Metastatic Breast Carcinoma in the Brain (tissue), 10 donors: ENCODE data around the genes WDR91 and LUC7L2.

GRCh38 chr7:135147087-135147668 lies 694 bp upstream of the TMEM140 start:
- PRO-cap, 10 experiments: peak in 5 of 10 experiments; most common plus-strand start chr7:135147361 (in 5); most common minus-strand start chr7:135147268 (in 2)

DNA sequence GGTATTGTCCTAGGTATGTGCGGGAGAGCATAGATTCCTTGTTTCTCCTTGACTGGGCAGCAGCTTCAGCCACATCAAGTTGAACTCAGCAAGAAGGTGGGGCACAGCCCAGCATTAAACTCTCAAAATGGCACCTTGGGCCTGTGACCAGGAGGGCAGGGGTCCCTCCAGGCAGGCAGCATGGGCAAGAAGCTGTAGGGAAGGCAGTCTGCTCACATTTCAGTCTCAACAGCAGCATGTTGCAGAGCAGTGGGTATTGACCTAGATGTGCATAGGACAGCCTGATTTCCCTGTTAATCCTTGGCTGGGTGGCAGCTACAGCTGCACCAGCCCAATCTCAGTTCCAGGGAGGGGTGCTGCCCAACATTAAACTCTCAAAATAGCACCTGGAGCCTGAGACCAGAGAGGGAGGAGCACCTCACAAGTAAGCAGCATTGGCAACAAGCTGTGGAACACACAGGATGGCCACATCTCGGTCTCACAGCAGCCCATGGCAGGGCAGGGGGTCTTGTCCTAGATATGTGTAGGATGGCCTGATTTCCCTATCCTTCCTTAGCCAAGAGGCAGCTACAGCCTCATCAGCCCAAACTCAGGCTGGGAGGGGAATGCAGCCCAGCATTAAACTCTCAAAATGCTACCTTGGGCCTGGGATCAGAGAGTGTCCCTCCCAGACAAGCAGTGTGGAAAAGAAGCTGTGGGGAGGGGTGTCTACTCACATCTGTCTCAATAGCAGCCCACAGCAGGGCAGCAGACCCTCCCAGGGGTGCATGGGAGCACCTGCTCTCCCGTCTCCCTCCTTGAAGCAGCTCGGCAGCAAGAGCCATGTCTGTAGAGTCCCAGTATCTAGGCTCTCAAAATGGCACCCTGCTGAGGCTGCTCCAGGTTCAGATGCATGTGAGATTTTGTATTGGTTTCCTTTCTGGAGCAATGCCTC lies 10.4 kb downstream of the TMEM140 start:
- PRO-cap, 10 experiments: no peak in any of the 10 experiments

GRCh38 chr7:135169521-135169791 lies 1.1 kb downstream of the CYREN start:
- PRO-cap, 10 experiments: peak in 1 of 10 experiments; most common plus-strand start chr7:135169611 (in 1)

- PRO-cap, 10 experiments: peak in 10 of 10 experiments; most common minus-strand start chr7:135211520 (in 5)
Observed at GRCh38 chr7:135210653-135211669, at the start of gene WDR91. Gene WDR91 (minus strand): TSS chr7:135211526.

DNA sequence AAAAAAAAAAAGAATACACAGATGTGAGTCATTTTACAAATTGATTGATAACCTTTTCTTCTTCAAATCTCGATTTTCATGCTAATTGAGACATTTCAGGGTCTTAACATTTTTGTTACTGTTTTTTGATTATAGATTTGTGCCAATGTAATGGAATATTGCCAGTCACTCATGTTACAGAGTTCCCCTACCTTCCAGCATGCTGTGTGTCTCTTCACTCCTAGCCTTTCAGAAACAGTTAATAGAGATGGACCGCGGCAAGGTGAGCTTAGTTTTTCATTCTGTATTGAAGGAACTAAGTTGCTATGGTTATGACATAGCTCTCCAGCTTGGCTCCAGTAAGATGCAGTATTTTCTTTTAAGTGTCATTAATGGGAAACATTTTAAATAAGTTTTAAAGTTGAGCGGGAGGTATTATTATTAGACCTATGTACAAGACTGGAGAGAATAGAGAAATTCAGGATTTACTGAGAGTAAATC lies 23.9 kb upstream of the STMP1 start:
- PRO-cap, 10 experiments: no peak in any of the 10 experiments

DNA sequence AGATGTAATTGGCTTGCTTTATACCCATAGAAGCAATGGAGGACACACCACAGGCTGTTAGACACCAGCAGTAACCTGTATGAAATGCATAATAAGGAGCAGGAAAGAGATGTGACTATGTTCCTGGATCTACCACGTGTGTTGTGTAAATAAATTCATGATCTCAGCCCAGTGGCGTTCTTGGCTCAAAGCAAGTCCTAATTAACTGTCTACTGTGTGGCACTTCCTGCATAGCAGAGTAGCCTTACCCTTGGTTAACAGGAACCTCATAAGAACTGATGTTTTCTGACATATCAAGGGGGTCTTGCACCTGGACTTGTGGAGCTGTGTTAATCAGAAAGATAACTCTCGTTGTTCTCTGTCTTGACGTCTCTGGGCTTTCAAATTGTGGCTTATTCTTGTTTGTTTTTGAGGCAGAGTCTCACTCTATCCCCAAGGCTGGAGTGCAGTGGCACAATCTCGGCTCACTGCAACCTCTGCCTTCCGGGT lies 25.7 kb upstream of the FAM180A start:
- PRO-cap, 10 experiments: peak in 4 of 10 experiments; most common plus-strand start position 231 of the sequence (in 1); most common minus-strand start position 85 of the sequence (in 4)

DNA sequence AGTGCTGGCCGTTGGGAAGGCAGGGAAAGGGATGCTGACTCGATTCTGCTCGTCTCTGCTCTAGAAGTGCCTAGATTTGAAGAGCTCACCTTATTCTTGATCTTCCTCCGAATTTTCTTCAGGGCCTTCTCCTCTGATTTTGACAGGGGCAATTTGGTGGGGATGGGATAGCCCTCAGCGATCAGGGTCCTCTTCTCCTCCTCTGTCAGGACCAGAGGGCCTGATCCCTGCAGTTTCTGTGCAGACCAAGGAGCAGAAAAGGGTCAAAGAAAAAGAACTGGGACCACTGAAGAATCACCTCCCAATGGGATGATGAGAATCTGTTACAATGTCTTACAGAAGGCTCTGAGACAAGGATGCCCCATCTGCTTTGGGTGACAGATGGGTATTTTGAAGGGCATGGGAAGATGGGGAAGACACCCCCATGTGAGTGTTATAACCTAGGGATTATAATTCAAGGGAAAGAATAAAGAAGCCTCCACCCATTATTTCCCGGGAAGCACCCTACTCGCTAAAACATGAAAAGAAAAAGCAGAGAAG lies 58.9 kb upstream of the DGKI start:
- PRO-cap, 10 experiments: no peak in any of the 10 experiments

DNA sequence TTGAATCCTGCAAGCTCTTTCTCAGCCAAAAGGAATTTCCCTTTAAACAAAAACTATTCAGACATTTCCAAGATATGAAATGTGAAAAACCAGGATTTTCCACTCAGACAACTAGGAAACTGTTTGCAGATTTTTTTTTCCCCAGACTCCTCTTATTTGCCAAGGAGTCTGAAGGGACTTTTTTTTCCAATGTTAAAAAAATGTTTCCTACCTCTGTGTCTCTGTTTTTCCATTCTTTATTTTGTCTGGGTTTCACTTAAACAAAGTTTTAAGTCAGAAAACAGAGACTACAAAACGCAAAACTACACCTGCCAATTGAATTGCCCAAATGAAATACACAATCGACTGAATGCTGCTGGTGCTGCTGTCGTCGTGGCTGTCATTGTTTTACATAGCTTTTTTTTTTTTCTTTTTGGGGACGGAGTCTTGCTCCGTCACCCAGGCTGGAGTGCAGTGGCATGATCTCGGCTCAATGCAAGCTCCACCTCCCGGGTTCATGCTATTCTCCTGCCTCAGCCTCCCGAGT lies 11.1 kb downstream of the CREB3L2 start:
- PRO-cap, 10 experiments: no peak in any of the 10 experiments

- PRO-cap, 10 experiments: peak in 1 of 10 experiments; most common plus-strand start chr7:137999109 (in 1); most common minus-strand start chr7:137998956 (in 1)
Observed at GRCh38 chr7:137998775-137999203, 3.1 kb downstream of the CREB3L2 start.

DNA sequence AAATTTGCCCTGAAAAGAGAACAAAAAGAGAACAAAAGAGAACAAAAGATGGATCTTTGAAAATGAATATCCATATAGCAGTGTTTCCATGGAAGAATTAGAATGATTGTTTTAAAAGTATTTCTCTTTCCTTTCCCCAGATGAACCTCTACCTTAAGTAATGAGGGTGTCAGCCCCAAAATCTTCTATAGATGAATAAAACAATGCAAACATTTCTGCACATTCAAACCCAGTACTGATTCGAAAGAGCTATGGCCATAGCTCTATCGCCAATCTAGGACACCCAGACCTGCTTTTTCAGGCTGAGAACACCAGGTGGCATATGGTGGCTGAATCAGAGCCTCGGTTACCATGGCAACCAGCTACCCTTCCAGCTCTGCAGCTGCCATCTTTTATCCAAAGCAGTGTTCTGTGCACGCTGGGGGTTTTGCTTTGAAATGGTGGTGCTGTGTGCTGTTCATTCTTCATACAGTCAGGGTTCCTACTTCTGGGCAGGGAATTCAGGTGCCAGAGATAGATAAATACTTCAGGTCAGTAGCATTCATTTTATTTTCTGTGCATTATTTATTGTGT lies 85.2 kb downstream of the AKR1D1 start:
- PRO-cap, 10 experiments: no peak in any of the 10 experiments

GRCh38 chr7:138170204-138170748 lies 94.0 kb downstream of the AKR1D1 start:
- PRO-cap, 10 experiments: no peak in any of the 10 experiments

DNA sequence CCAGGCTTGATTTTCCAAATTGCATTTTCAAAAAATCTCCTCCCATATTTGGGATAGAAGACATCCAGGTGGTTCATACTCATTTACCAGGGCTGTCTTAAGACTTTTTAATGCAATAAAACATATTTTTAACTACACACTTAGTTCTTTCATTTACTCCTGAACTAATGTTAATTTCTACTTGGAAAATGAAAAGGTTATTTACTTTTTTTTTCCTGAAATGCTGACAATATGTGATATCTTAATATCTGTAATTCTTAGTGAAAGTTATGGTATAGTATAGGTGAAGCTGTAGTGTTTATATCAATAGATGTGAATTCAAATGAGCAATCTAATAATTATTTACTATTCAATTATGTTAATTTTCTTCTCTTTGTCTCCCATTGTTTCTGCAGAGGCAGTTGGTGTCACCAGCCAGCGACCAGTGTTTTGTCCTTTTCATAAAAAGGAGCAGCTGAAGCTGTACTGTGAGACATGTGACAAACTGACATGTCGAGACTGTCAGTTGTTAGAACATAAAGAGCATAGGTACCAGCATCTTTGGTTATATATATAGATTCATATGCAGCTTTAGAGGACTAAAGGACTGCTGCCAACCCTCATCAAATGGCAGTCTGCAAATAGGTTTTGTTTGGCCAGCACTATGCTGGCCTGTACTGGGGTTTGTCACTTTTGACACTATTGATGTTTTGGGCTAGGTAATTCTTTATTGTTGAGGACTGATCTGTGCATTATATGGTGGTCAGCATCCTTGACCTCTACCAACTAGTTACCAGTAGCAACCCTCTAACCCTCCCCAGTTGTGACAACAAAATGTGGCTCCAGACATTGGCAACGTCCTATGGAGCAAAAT lies 59.0 kb downstream of the TRIM24 start:
- PRO-cap, 10 experiments: no peak in any of the 10 experiments

DNA sequence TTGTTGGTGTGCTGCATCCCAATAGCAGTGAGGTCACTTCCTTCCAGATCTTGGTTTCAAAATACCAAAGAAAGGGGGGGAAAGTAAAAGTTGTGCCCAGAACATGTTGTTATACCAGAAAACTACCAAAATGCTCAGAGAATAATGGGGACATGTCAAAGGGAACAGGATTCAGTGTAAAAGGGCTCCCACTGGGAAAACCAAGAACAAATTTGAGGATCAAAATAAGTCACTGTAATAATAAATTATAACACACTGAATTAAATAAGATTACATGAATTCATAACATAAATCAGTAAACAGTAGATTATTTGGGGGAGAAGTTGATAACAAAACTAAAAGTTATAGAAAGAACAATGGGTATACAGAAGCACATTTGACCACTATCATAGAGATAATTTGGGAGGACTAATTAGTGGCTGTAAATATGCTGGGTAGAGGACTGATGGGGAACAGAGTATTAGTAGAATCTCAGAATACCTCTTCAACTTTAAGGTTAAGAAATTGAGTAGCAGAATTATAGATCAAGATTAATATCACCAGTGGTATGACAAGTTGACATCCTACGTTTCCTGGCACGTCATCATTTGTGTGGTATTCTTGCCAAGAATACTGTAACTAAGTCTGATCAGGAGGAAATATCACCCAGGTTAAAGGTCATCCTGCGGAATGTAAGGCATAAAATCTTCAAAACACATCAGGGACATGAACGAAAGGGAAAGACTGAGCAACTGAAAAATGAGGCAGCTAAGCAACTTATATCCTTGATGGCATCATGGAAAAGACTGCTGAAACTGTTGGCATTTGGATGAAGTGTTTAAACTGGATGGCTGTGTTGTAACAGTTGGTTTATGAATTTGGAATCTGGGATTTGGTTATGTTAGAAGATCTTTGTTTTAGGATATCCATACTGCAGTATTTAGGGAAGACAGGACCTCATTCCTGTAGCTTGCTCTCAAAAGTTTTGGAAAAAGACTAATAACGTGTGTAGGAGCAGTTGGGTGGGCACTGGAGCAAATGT lies 85.9 kb downstream of the TRIM24 start:
- PRO-cap, 10 experiments: no peak in any of the 10 experiments

GRCh38 chr7:138563712-138564094 lies 103.6 kb downstream of the TRIM24 start:
- PRO-cap, 10 experiments: peak in 8 of 10 experiments; most common plus-strand start chr7:138564023 (in 8)

DNA sequence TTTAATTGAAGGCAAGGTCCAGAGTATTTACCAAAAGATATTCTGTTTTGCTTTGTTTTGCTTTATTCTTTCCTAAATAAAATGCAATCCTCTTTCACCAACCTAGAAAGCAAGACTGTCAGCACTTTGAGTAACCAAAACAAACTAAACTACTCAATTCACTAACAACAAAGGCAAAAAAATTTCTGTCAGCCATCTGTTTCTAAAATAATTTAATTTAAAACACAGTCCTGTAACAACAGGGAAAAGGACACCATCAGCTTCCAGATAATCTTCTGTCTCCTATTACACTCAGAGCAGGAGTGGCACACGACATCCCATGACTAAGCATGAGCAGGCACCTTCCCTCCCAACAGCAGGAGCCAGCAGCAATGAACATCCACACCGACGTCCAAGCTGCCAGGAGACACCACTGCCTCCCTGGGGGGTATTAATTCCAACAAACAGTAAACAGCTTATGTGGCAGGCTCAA lies 45.8 kb downstream of the KIAA1549 start:
- PRO-cap, 10 experiments: peak in 1 of 10 experiments; most common plus-strand start position 371 of the sequence (in 1)

DNA sequence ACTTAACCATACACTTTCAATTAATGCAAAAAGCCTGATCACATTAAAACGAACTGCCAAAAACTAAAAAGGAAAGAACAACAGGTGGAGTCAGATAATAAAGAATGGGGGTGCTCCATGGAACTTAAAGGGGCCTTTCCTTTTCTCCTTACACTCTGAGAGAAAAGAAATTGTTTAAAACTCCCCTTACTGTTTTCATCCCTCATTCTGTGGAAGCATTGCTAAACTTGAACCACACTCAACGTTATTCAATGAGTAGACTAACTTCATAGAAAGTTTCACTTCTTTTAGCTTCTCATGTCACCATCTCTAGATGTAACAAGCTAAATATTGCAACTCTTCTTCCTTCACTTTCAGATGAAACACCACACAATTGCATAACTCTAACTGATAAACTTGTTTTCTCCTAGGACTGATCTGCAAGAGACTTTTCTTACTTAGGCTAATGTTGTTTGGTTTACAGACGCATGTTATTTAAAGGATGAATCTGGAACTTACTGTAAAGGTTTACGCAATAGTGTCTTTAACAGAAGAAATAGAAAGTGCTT lies 2.2 kb upstream of the TTC26 start:
- PRO-cap, 10 experiments: no peak in any of the 10 experiments

GRCh38 chr7:139261110-139261765 lies 30.2 kb downstream of the UBN2 start:
- PRO-cap, 10 experiments: no peak in any of the 10 experiments

DNA sequence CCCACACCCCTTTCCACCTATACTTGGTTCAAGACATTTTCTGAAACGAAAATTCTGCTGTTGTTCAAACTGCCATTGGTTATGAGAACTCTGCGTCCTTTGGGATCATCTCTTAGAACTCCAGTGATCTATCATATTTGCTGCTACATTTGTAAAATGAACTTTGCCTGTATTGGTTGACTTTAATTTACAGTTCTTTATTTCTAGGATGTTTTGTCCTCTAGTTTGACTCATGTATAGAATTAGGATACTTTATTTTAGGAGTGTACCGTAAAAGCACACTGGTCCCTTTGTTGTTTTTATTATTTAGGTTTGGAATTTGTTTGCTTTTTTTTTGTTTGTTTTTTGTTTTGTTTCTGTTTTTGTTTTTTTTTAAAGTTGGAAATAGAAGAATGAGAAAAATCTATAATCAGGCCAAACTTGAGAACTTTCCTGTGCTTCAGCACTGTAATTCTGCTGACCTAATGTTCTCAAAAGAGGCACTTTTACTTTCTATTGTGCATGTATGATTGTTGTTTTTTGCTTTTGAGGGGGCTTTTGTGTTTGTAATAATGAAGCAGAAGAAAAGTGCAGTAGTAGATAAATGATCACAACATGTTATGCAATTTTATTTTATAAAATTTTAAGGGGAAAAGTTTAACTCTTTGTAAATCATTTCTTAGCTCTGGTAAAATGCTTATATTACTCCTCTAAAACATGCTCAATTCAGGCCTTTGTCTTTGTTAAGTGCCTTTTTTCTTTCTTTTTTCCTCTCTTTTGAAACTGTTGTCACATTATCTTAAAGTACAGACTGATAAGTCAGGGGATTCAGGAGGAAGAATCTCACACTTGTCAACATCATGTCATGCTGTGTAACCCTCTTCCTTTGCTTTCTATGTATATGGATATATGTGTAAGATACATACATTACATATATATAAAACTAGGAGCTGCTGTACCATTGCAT lies 39.5 kb upstream of the FMC1 start:
- PRO-cap, 10 experiments: no peak in any of the 10 experiments

DNA sequence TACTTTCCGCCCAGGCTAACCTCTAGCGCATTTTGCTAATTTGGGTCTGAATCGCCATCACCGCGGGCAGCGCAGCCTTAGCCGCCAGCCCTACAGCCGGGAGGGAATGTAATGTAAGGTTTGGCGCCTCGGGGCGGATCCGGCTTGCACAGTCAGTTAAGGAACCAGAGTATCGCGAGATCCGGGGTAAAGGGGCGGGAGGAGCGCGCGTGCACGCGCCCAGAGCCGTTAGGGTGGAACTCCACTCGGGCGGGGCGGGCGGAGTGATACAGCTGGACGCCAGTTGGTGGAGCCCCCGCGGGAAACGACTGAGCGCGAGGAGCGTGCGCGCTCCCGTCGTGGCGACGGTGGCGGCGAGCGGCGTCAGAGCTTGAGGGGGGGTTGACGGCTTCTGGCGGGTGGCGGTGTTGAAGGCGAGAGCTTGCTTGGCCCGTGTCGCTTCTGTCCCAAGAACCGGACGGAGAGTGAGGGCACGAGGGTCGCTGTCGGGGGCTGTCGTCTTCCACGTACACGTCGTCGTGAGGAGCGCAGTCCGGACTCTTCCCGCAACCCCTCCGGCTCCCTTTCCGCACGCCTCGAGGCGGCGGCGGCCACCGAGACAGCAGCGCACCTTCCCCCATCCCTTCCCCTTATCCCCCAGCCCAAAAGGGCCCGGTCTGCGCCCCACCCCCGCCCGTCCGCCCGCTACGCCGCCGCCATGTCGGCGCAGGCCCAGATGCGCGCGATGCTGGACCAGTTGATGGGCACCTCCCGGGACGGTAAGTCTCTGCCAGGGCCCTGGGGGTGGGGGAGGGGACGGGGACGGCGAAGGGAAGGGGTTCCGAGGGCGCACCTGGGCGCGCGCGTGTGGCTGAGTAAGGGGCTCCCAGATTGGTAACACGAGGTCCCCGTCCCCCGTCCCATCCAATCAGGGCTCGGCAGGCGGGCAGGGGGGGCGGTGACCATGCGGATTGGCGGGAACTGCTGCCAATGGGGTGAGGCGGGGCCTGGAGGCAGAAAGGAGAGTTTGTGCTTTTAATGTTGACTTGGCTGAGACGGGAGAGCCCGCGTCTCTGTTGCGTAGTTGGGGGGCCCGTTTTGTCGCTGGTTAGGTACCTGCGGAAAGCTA lies at the start of gene LUC7L2:
Gene LUC7L2, plus strand, starts transcription at position 330 of the 1,108 bp plus-strand sequence.
- PRO-cap, 10 experiments: peak in 10 of 10 experiments; most common plus-strand start position 1,017 of the sequence (in 10); most common minus-strand start position 94 of the sequence (in 7)

- PRO-cap, 10 experiments: no peak in any of the 10 experiments
Observed at GRCh38 chr7:139616116-139617069, 92.9 kb downstream of the CLEC2L start.